Measurements from ENCODE around the gene CFAP73.

- PRO-cap: no peak
- RRBS, 2 experiments: no CpG with 5 or more reads among the region's 8 CpGs
These were observed 5.5 kb downstream of the SH2B3 start for GRCh38 chr12:111411052-111411785.

DNA sequence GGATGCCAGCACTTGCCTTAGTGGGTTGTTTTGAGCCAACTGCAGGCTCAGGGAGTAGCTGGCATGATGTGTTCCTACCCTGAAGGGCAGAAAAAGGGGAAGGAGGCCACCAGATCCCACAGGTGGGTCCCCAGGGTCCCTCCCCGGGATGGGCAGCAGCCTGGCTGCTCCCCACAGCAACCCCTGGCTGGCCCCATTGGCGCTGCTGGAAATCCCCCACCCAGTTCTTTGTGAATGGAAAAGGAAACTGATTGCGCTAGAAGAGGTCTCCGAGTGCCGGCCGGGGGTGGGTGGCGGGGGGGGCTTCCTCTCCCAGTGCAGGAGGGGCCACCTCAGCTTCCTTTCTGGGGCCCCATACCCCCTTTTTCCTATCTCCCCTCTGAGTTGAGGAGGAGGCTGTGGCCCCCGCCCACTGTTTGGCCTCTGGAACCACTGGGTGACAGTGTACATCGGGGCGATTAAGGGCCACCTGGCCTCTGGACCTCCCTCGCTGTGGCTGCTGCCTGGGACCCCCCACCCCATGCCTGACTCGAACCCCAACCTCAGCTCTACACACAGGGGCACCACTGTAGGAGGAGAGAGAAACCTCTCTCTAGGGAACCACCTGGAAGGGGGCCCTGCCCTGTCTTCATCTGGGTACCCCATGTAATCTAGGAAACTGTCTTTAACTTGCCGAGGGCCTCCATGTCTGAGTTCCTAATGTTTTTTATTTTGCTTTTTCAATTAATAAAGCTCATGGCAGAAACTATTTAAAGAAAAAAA lies 25.2 kb downstream of the SH2B3 start:
- PRO-cap: no peak
- RRBS, 2 experiments: no CpG with 5 or more reads among the region's 13 CpGs

DNA sequence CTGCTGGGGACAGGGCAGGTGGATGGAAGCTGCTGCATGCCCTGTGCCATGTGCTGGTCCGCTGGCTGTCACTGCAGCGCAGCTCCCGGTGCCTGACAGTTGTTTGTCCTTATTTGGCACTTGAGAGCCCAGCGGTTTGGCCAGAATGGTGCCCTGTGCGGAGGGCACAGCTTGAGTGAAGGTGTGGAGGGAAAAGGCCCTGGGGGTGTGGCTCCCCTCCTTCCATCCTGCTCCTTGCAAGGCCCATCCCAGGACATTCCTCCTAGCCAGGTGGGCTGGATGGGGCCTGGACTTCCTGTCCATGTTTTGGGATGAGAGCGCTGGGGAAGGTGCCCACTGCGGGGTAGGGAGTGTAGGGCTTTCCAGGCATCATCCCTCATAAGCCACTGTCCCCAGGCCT lies 30.3 kb downstream of the SH2B3 start:
- PRO-cap: no peak
- RRBS, 2 experiments: no CpG with 5 or more reads among the region's 7 CpGs

- PRO-cap: no peak
- RRBS, 2 experiments: no CpG with 5 or more reads among the region's 5 CpGs
These were observed 40.3 kb downstream of the SH2B3 start for GRCh38 chr12:111445830-111446635.

DNA sequence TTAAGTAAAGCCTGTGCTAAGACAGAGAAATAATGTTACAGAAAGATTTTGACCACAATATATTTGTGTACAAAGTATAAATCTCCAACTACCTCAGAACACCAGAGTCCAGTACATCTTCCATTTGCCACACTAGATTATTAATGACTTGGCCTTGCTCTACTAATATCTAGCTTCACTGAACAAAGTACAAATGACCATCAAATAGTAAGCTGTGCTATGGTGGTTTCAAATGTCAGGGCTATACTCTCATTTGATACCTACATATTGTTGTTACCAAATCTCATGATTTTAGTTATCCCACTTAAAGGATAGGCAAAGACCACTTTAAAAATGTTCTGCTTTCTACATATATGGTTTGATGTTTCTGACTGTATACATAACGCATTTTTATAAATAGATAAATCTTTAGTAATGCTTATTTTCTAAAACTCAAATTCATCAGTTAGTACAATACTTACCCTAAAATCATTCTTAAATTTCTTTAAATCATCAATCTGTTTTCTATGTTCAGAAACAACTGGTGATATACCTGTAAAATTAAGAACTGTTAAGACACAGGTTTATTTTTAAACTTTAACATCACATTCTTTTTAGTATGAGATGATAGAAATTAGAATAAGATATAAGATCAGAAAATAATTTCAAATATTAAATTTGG lies 89.9 kb downstream of the ATXN2 start:
- PRO-cap: no peak
- RRBS, 2 experiments: no CpG with 5 or more reads among the region's 1 CpG

GRCh38 chr12:111686195-111686649 lies 369 bp downstream of the ACAD10 start:
- PRO-cap: no peak
- RRBS, 2 experiments: no CpG with 5 or more reads among the region's 27 CpGs

DNA sequence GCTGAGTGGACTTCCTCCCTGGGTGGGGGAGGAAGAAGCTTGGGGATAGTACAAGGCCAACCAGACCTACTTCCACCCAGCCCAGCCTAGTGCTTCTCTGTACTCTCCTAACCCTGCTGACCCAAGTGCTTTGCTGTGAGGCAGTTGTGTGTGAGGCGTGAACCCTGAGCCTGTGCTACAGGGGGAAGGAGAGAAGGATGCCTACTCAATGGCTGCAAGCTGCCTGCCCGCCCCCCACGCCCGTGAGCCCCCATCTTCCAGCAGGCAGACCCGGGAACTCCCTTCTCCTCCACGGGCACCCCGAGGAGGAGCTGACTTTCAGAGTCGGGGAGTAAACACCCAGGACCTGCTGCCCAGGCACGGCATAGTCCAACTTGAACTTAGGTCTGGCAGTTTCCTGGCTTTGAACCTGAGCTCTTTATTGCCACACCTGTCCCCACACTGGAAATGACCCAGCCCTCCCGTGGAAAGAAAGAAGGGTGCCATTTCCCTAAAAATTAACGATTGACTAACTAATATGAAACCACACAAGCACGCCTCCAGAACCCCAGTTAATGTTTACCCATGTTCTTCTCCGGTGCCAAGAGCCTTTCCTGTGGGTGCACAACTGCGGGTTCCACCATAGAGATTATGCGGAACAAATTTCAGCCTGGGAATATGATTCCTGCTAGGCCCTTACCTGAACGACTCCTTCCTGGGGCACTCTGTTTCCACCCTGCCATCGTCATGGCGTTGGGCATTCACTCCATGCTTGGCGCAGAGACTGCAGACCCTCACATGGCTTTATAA lies 10.8 kb downstream of the ALDH2 start:
- PRO-cap: no peak
- RRBS, 2 experiments: no CpG with 5 or more reads among the region's 19 CpGs

GRCh38 chr12:111807274-111807827 lies 34.7 kb upstream of the MAPKAPK5 start:
- PRO-cap: no peak
- RRBS, 2 experiments: no CpG with 5 or more reads among the region's 7 CpGs

DNA sequence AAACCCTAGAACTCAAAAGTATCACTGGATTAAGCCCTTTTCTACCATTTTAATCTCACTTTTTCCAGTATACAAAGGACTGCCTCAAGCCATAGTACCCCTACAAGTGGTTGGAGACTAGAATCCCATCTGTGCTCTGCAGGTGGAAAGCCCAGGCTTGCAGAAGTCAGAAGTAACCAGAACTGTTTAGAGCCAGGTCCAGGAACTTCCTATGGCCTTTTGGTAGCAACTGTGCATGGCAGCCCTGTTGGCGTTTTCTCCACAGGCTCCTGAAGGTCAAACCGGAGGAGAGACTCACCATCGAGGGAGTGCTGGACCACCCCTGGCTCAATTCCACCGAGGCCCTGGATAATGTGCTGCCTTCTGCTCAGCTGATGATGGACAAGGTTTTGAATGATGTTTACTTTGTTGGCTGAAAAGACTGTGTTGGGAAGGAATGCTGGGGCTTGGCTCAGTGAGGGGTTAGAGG lies 43.7 kb downstream of the MAPKAPK5 start:
- PRO-cap: no peak
- RRBS, 2 experiments: no CpG with 5 or more reads among the region's 4 CpGs

- PRO-cap: no peak
- RRBS, 2 experiments: 0% methylated on average over 2 of the region's 16 CpGs; no CpG with 5 or more reads in 1 of the 2 experiments
These were observed 846 bp downstream of the NAA25 start for GRCh38 chr12:112107580-112108294.

- PRO-cap: no peak
- RRBS, 2 experiments: no CpG with 5 or more reads among the region's 10 CpGs
These were observed 3.4 kb upstream of the TRAFD1 start for GRCh38 chr12:112121753-112122469.

GRCh38 chr12:112418468-112418700 lies 363 bp upstream of the PTPN11 start:
- PRO-cap: no peak
- RRBS, 2 experiments: no CpG with 5 or more reads among the region's 16 CpGs

GRCh38 chr12:112621308-112621787 lies 170.2 kb upstream of the RPH3A start:
- PRO-cap: no peak
- RRBS, 2 experiments: no CpG with 5 or more reads among the region's 27 CpGs

DNA sequence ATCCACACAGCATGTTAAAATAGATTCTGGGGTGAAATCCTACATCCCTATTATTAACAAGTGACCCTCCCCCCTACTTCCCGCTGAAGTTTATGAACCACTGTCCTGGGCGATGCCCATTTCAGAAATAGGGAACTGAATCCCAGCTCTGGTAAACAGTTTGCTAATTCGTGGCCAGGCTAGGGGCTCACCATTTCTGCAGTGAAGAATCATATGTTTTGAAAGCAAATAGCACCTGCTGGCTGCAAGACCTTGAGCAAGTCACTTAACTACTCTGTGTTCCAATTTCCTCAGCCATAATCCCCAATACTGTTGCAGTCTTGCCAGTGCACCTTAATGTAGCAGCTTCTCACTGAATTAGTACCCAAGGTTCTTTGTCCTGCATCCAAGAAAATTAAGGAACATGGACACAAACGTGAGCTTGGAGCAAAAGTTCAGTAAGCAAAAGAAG lies 642 bp downstream of the OAS1 start:
- PRO-cap: no peak
- RRBS, 2 experiments: no CpG with 5 or more reads among the region's 4 CpGs

DNA sequence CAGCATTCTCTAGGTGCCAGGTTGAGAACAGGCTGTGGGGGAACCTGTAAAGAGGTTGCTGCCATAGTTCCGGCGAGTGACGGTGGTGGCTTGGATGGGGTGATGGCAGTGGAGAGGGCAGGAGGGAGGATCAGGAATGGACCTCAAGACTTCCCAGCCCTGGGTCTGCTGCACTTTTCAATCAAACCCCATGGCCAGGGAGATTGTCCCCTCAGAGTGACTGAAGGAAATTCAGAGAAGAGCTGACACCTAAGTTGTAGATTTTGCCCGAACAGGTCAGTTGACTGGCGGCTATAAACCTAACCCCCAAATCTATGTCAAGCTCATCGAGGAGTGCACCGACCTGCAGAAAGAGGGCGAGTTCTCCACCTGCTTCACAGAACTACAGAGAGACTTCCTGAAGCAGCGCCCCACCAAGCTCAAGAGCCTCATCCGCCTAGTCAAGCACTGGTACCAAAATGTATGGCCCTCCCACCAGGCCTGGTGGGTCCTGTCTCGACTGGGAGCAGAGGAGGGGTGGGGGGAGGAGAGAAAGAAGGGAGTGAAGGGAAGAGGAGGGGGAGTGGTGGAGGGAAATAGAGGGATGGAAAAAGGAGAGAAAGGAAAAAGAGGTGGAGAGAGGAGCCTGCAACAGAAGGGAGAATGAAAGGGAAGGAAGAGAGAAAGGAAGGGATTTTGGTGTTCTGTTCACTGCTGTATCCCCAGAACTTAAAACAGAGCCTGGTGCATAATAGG lies 4.2 kb downstream of the OAS1 start:
- PRO-cap: no peak
- RRBS, 2 experiments: no CpG with 5 or more reads among the region's 11 CpGs

DNA sequence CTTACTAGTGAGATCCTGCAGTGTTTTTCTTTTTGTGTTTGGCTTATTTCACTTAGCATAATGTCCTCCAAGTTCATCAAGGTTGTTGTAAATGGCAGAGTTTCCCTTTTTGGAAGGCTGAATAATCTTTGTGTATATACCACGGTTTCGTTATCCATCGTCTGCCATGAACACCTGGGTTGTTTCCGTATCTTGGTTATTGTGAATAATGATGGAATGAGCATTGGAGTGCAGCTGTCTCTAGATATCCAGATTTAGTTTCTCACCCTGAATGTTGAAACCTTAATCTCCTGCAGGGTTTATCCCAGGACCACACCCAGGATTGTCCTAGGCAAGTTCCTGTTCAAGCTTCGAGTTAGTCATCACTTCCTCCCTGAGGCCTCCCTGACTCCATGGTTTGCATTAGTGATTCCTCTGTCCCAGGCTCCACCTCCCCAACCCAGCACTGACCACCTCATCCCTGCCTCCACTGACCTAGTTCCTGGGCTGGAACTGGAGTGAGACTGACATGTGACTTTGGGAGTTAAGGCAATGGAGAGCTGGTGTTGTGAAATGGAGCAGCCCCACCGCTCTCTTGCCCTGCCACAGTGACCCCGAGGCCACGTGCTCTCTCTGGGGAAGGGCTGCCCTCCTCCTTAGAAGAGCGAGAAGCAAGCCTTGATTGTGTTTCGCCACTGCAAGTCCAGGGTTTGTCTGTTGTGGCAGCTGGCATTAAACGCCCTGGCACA lies 15.9 kb upstream of the DTX1 start:
- PRO-cap: no peak
- RRBS, 2 experiments: no CpG with 5 or more reads among the region's 11 CpGs

GRCh38 chr12:113062582-113063217 lies 6.2 kb downstream of the DTX1 start:
- PRO-cap: no peak
- RRBS, 2 experiments: no CpG with 5 or more reads among the region's 20 CpGs

DNA sequence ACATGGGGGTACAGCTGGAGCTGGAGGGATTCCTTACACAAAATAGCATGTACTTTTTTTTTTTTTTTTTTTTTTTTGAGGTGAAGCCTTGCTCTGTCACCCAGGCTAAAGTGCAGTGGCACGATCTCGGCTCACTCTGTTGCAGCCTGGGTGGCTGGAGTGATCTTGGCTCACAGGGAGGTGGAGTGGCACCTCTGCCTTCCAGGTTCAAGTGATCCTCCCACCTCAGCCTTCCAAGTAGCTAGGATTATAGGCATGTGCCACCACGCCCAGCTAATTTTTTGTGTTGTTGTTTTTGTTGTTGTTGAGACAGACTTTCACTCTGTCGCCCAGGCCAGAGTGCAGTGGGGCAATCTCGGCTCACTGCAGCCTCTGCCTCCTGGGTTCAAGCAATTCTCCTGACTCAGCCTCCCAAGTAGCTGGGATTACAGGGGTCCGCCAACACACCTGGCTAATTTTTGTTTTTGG lies 5.2 kb upstream of the RASAL1 start:
- PRO-cap: no peak
- RRBS, 2 experiments: no CpG with 5 or more reads among the region's 6 CpGs

DNA sequence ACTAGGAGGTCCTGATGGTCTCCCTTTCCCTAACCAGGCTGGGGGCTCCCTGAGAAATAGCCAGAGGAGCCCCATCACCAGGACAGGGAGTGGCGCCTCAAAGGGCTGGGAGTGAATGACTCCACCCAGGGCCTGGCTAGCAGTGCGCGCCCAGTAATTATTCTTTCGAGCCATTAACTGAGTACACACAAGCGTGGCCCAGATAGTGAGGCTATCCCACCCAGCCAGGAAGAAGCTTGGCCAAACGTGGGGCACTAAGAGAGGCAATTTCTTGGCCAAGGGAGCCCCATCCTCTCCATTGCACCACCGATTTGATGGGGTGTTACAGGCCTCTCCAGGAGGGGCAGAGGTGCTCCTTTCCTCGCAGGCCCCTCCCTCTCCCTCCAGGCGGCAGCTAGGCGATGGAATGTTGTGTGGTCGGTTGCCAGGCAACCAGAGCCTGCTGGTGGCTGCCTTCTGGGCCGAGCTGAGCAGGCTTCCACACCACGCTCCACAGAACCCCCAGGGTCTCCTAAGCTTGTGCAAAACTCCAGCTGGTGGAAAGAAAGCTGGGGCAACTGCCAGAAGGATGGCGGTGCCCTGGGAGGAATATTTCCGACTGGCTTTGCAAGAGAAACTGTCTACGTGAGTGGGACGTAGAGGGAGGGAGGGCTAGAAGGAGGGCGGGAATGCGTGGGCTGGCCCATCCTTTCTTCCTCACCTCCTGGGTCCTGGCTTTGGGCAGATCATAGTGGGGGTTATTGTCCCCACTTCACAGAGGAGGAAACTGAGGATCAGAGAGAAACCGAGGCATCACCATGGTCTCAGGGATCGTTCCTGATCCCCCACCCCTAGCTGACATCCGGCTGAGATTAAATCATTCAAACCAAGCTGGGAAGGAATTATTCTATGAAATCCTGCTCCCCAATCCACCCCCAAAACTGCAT lies at the start of gene CFAP73:
Gene CFAP73 (plus strand): TSS at position 435 of the 926 bp plus-strand sequence.
- PRO-cap: no peak
- RRBS, 2 experiments: no CpG with 5 or more reads among the region's 22 CpGs

DNA sequence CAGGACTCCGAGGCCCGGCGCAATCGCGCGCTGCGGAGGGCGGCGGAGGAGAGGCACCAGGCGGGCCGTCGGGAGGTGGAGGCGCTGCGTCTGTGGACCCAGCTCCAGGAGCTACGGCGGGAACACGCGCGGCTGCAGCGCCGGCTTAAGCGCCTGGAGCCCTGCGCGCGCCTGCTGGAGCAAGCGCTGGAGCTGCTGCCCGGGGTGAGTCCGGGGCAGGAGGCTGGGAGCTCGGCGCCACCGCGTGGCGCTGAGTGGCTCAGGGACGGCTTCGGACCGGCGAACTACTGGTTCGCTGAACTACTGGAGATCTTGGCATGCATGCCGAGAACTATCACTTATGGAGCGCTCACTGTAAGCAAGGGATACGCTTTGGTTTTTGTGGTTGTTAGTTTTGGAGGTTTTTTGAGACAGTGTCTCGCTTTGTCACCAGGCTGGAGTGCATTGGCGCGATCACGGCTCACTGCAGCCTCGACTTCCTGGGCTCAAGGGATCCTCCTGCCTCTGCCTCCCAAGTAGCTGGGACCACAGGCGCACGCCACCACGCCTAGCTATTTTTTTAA lies 3.8 kb downstream of the CFAP73 start:
- PRO-cap: no peak
- RRBS, 2 experiments: 2 to 4% methylated on average over 16 to 24 of the region's 49 CpGs